CD14-positive monocyte (primary cell): ENCODE measurements around a stretch of chr7.

DNA sequence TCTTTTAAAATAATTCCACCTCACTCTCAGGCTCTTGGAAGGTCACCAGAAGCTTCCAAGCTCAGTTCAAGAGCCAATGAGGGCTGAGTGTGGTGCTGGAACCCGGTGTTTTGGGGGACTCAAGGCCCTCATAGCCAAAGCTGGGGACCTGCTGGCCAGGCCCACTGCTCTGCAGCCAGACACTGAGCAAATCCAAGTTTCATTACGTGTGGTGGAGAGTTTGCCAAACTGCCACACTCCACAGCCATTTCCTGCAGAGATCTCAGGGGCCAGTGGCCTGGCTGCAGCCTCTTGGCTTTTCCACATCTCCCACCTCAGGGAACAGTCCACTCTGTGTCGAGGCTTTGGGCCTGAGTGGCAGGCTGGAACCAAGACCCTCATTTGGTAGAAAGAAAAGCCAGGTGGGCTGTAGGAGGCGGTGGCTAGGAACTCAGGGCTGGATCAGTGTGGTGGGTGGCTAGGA, 3.3 kb downstream of the HOXA11 start:
- CAGE, long polyA plus RNA, result no peak

DNA sequence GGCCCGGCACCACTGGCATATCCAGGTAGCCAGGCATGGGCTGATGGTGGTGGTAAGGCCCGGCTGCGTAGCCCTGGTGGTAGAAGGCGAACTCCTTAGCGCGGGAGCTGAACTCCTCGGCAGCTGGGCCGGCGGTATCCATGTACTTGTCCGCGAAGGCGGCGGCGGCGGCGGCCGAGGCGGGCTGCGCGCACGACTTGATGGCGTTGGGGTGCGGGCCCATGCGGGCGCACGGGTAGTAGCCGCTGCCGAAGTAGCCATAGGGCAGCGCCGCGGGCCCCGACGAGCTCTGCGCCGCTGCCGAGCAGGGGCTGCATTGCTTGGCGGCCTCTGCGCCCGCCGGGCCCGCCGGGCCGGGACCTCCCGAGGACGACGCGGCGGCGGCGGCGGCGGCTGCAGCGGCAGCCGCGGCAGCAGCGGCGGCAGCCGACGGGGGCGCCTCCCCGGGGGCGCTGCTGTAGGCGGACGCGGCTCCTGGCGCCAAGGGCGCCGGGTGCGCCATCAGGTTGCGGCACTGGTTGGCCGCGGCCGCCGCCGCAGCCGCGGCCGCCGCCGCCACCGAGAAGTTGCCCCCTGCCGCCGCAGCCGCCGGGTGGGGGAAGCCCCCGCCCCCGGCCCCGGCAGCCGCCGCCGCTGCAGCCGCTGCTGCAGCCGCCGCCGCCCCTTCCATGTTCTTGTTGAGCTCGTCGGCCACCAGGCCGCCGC, 433 bp downstream of the HOXA13 start:
- CAGE, long polyA plus RNA, result no peak

DNA sequence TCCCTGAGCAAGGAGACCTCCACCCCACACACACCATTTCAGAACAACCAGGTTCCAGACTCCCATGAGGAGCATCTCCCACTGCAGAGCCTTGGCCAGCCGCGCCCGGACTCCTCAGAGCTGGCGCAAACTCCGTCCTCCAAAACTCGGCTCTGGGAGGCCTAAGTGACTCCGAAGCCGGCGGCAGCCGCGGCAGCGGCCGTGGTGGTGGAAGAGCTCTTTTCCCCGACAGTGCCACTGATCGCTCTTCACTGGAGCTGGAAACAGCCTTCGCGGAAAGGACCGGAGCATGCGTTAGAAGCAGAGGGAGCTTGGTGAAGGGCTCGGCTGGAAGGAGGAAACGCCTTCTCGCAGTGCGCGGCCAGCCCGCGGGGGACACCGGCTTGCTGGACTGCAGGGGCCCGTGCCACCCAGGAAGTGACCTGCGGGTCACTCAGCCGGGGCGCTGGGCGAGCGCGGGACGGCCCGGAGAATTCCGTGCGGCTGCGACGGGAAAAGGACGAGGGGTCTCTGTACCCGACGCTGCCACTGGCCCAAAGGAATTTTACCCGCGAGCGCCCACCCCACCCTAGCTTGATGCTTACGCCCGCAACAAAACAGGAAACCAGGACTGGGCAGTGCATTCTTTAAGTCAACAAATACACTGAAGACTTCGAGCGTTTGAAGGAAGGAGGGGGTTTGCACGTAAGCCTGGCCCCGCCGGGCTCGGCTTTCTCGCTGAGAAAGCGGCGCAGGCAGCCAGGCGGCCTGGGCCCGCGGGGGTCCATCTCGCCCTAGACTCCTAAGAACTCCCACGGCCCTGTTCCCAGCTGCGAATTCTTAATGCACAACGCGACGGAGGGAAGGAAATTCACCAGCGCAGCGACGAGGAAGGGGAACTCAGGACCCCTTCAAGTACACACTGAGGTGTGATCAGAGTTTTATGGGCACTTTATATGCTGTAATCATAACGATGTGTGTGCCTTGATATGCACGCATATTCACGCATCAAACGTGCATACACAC, 5.2 kb upstream of the HOXA13 start:
- CAGE, long polyA plus RNA, result no peak

DNA sequence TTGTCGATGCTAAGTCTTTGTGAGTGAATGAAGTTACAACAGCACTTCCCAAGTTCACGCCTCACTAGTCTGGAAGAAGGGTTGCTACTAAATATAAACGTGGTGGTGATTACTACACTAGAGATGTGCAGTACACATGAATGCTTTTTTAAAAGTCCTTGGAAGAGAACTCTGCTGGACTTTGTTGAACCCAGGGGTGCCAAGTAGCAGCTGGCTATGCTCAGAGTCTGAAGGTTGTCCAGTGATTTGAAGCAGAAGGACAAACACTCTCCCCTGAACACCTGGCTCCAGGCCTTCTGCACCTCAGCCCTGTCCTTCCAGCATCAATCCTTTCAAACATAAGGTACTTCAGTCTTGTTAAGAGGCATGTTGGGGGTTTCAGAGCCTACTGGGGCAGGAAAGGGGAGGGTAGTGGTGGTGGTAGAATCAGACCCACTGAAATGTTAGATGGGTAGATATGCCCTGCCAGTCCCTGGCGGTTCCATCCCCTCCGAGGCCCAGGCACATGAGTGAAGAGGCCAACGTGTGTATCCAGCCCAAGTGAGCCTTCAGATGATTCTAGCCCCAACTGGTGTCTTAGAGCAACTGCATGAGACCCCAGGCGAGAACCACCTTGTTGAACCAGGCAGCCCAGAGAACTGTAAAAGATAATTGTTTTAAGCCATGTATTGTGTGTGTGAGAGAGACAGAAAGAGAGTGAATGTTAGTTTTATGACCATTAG, 94.4 kb downstream of the TAX1BP1 start:
- CAGE, long polyA plus RNA, result no peak

GRCh38 chr7:27883703-27884426, 143.9 kb downstream of the TAX1BP1 start:
- CAGE, long polyA plus RNA, result no peak

GRCh38 chr7:28071536-28071974, 109.0 kb downstream of the JAZF1 start:
- CAGE, long polyA plus RNA, result no peak

DNA sequence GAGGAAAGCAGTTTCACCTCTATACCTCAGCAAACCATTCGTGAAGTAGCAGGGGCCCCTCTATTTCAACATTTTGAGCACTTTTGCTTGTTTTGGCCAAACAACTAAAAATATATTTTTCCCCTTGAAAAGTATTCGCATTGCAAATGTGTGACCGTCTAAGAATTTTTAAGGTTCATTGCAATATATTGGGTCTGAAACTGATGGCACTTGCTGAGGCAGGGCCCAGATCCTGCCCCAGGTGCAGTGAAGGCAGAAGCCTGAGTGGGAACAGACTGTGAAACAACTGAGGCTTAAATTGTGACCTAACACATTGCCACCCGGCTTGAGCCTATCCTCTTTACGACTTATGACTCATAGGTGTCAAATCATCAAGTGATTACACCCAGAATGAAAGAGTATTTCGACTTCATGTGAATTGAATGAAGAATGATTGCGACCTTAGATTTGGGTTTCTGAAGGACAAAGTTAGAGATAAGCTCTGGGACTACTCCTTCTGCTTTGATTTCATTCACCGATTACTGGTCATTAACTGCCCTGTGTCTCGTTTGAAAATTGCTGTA, 200.9 kb downstream of the CREB5 start:
- CAGE, long polyA plus RNA, result no peak

- CAGE, long polyA plus RNA, result no peak
Measured at GRCh38 chr7:28674150-28674713, 261.9 kb downstream of the CREB5 start.

GRCh38 chr7:28708116-28708703, 249.9 kb downstream of the TRIL start:
- CAGE, long polyA plus RNA, result no peak

- CAGE, long polyA plus RNA, result no peak
Measured at GRCh38 chr7:28754023-28754646, 204.0 kb downstream of the TRIL start.

- CAGE, long polyA plus RNA, result no peak
Measured at GRCh38 chr7:28957437-28957816, 703 bp downstream of the TRIL start.

DNA sequence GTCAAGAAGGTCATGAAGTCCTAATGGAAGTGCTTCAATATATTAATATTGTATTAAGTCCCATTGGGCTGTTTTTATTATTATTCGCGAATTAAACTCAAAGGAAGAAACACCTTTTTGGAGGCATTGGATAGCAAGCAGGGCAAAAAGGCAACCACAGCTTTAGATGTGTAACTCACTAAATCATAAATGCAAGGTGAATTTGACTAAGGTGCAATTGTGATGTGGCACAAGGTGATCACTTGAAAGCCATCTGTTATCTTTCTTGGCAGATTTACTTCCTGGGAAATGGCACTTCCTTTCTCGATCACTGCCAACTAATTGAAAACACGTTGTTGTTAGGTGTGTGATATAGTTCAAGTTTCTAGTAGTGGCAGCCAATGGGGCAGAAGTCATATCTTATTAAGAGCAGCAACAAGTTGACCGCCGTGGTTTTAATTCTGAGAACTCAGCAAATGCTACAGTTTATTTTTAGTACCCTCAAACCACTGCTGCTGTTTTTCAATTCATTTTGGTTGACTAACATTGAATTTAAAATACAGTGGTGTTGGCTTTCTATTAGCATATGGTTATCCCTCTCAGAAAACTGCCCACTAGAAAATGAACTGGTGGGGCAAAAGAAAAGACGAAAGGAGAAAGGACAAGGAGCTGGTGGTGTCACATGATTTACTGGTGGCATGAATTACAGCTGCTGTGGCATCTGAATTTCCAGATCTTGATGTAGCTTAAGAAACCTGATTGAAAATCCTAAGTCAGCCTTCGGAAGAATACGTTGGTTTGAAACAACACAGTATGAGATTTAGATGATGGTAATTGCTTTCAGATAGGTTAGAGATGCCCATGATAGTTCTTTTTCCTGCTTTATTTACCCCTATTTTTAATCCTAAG, 1.7 kb downstream of the CHN2 start:
- CAGE, long polyA plus RNA, result no peak

DNA sequence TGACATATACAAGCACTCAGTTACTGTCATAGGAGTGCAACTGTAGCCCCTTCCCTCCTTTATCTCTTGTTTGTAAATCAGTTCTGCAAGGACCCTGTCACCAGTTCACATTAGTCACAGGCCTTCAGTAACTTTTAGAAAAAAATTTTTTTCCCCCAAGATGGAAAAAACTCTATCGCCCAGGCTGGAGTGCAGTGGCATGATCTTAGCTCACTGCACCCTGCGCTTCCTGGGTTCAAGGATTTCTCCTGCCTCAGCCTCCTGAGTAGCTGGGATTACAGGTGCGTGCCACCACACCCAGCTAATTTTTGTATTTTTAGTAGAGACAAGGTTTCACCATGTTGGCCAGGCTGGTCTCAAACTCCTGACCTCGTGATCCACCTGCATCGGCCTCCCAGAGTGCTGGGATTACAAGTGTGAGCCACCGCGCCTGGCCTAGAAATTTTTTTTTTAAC, 11.6 kb downstream of the CHN2 start:
- CAGE, long polyA plus RNA, result no peak

DNA sequence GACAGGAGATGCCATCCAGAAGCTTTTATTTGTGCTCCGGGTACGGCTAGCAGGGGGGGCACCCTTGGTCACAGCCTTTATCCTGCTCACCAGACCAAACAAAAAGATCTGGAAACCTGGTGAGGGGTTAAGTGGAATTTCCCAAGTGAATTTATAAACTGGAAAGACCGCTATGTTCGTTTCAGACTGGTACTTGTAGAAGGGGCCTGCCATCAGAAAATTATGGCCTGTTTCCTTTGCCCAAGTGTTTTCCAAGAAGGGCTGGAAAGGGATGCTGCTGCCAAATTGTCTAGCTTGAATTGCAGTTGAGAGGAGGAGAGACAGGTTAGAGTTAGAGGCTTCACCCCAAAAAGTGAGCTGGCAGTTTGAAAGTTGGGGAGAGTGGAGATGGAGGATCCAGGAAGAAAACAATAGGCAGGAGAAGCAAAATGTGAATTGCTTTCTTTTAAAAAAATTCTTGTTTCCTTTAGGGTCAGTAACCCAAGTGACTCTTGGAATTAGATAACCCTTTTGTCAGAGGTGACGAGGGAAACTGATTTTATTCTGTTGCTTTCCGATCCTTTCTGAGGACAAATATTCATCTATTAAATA, 82.7 kb upstream of the PRR15 start:
- CAGE, long polyA plus RNA, result no peak

DNA sequence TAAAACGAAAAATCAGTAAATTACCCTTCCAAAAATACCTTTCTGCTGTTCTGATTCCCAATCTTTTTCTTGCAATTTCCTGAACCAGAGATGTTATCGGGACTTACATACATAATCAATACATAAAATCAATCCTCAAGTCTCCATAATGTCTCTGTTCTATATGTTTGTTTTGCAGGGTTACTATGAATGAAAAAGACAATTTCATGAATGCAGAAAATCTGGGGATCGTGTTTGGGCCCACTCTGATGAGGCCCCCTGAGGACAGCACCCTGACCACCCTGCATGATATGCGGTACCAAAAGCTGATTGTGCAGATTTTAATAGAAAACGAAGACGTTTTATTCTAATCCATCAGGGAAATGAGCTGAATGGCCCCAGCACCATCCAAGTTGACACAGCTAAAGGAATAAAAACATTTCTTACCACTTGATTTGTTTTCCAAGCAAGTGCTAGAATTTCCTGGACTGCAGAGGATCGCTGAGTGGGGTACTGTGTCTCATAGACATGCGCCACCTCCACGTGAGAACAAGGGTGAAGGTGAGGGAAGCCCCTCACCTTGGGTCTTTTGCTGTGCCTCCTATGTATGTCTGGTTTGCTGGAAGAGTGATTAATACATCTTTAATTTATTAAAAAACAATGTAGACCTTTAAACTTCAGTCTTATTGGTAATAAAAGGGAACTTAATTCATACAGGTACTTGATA, 51.1 kb upstream of the PRR15 start:
- CAGE, long polyA plus RNA, result no peak

GRCh38 chr7:29566470-29567043, 2.9 kb downstream of the PRR15 start:
- CAGE, long polyA plus RNA, result no peak

DNA sequence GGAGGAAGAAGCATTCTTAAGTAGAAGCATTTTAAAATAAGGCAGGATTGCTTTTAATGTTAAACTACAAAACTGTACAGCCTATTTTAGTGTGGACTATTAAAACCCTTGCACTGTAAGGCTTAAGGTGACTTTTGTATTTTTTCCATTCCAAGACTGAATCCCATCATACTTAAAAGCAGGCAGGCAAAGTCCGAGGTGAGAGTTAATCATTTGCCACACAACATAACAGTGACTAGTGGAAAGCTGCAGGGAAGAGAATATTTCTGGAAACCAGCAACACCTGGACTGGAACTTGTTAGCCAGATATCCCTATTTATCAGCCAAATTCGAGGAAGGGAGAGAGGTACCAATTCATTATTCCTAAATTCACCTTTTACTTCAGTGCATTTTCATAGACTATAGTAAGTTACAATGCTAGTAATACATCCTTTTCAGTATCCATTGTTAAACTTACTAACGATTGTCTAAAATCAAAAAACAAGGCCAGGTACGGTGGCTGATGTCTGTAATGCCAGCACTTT, 3.6 kb downstream of the PRR15 start:
- CAGE, long polyA plus RNA, result no peak

DNA sequence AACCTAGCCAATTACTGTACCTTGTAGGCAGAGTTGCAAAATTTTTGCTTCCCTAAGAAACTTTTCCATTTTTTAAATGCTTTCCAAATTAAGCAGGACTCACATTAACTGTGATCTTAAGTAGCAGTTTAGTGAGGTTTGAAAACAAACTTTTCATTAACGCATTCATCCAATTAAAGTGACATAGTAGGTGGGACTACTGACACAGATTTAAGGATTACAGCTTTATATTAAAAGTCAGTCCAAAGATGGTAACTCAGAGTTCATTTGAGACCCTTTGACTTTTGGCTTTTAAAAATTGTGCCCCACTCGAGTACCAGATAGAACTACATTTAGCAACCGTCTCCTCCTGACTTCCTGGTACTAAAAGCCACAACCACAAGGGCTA, 120.4 kb downstream of the PRR15 start:
- CAGE, long polyA plus RNA, result no peak

- CAGE, long polyA plus RNA, result no peak
Measured at GRCh38 chr7:29806593-29807316, 447 bp downstream of the WIPF3 start.

DNA sequence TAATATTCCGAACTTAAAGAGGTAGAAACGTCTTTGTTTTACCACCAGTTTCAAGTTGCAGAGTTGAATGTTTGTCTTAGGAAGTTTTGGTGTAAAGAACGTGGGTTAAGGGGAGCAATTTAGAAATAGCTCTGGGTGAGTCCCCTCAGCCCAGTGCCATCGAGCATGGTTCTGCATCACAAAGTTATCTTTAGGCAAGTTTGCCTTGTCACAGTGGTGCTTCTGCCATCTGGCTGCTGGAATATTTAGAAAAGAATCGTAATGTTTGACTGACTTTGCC, 2.8 kb downstream of the WIPF3 start:
- CAGE, long polyA plus RNA, result no peak